Iris pigment epithelial cell (primary cell): ENCODE results near the genes OTOG, TPH1, SAA2, MRGPRX1, MRGPRX2 and E2F8.

- RRBS, result 4% methylated on average over 3 of the region's 17 CpGs
Observed at GRCh38 chr11:17405085-17406259, 17.0 kb upstream of the KCNJ11 start.

- RRBS, result no CpG with 5 or more reads among the region's 14 CpGs
Observed at GRCh38 chr11:17414073-17414676, 25.7 kb upstream of the KCNJ11 start.

GRCh38 chr11:17546958-17547381 lies at the start of gene OTOG:
Gene OTOG (plus strand): TSS chr11:17547259.
- RRBS, result 6% methylated on average over 4 of the region's 10 CpGs

- RRBS, result 8% methylated on average over 14 of the region's 36 CpGs
Observed at GRCh38 chr11:17695957-17696321, 23.4 kb upstream of the MYOD1 start.

- RRBS, result 0% methylated on average over 1 of the region's 52 CpGs
Observed at GRCh38 chr11:18011552-18012836, 853 bp downstream of the SERGEF start.

GRCh38 chr11:18046175-18046578 lies at the start of gene TPH1:
Gene TPH1 (minus strand): TSS chr11:18046269.
- RRBS, result 6% methylated on average over 19 of the region's 32 CpGs

GRCh38 chr11:18208783-18209319 lies 27.8 kb downstream of the SAA4 start:
- RRBS, result 27% methylated on average over 15 of the region's 30 CpGs

DNA sequence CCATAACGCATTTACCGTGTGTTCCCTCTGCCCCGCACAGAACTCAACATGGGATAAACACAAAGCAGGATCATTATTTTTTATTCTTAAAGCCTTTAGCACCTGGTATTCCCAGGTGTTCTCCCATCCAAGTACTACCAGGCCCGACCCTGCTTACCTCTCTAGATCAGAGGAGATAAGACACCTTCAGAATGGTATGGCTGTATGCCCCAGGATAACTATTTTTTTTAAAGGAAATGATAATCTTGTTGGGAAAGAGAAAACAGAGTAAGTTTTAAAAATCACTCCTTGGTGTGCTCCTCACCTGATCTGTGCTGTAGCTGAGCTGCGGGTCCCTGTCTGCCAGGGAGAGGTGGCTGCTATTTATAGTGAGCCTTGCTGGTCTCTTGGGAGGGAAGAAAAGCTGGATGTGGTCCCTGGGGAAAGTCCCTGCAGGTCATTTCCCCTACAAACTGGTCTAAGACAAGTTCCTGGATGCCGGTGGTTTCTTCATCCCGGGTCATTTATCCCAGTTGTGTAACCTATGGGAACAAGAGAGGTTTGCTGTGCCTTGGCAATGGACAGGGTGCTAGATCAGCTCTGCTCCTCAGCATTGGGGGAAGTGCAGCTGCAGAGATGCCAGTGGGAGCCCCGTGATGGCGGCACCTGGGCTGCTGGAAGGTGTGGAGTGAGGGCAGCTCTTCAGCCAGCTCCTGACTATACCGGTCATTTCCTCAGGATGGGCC lies at the start of gene SAA2:
Gene SAA2, minus strand, starts transcription at position 370 of the 725 bp plus-strand sequence.
- RRBS, result no CpG with 5 or more reads among the region's 10 CpGs

GRCh38 chr11:18309615-18310190 lies 12.2 kb downstream of the HPS5 start:
- RRBS, result no CpG with 5 or more reads among the region's 8 CpGs

DNA sequence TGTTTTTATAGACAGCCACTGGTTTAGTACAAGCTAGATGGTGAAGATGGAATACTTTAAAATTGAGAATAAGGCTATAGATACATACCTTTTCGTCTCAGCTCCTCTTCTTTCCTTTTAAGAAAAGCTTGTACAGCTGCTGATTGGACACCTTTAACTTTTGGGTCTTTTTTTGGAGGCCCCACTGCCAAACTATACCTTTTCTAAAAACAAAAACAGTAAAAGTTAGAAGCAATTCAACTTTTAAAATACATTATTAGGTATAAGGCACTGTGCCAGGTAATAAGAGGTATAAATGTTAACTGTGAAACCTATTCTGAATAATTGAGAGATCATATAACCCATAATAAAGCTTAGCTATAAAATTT lies 17.2 kb downstream of the MISFA start:
- RRBS, result no CpG with 5 or more reads among the region's 1 CpG

DNA sequence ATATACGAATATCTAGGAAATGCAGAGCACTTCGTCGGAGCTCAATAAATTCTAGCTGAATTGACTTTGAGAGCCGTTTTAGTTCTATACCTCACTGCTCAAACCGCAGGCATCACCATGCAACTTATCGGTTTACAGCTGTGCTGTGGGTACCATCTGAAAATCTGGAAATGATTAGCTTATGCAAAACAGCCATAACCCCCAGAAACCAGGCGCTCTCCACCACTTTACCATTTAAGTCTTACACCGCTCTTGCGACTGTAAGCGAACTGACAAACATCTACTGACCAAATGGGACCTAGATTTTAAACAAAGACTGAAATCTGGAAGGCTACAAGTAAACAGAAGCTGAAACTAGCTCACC lies 925 bp downstream of the SPTY2D1 start:
- RRBS, result no CpG with 5 or more reads among the region's 10 CpGs

GRCh38 chr11:18699563-18700428 lies 1.2 kb downstream of the TMEM86A start:
- RRBS, result no CpG with 5 or more reads among the region's 7 CpGs

DNA sequence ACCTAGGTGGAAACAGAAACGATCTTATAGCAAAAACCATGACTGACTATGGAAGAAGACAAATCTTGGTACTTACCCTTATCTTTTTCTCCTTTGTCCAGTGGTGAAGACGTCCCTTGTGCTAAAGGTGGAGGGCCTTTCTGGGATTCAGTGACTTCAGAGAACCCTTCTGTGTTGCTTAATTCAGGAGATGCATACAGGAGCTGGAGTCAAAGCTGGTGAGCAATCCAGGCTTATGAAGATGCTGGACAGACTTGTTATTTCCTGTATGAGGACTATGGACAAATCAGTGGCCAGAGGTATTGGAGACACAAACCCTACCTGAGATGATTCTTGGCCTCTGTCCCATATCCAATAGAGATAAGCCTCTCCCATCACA lies at the start of gene MRGPRX1:
Gene MRGPRX1, minus strand, starts transcription at position 211 of the 379 bp plus-strand sequence.
- RRBS, result no CpG with 5 or more reads among the region's 2 CpGs

- RRBS, result no CpG with 5 or more reads among the region's 4 CpGs
Observed at GRCh38 chr11:19060442-19060927, at the start of gene MRGPRX2. Gene MRGPRX2 (minus strand): TSS chr11:19060717.

GRCh38 chr11:19116822-19117046 lies 234 bp upstream of the ZDHHC13 start:
- RRBS, result 3% methylated on average over 3 of the region's 12 CpGs

DNA sequence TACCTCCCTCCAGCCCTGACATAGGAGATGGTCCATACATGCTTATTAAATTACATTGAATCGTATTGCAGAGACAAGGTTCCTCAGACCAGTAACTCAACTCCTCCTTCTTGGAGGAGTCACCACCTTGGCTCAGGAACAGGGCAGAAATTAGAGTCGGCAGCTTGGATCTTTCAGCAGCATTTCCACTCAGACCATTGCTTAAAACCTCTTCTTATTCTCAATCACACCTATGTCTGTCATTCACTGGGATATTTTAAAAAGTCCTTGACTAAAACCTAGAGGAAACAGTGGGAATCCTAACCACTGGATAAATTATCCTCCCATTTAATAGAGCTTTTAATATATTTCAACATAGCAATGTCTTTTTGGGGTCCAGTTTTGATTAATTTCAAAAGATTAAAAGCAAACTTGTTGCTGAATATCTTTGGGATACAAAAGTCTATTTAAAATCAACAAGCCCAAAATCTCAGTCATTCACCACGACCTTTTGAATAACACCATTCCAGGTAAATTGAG lies 835 bp downstream of the CSRP3 start:
- RRBS, result no CpG with 5 or more reads among the region's 3 CpGs

- RRBS, result 2% methylated on average over 61 of the region's 72 CpGs
Observed at GRCh38 chr11:19240781-19241457, at the start of gene E2F8. Gene E2F8 (minus strand): TSS chr11:19240945.

DNA sequence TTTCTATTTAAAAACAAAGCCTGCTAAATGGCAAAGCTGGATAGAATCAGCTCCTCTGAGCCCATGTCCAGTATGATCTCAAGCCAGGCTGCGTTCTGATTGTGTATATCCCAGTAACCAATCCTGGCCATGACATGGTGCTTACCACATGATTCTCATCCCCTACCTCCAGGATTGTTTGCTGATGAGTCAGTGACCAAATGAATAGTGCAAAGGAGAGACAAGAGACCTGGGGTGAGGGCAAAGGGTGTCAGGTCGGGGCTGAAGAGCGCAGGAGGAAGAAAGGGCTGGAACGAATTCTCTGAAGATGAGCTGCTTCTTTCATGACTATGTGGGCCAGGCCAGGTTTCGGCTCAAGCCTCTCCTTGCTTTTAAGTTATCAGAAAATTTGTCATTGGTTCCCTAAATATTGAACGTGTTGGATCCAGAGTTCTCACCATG lies 36.7 kb upstream of the E2F8 start:
- RRBS, result no CpG with 5 or more reads among the region's 6 CpGs

DNA sequence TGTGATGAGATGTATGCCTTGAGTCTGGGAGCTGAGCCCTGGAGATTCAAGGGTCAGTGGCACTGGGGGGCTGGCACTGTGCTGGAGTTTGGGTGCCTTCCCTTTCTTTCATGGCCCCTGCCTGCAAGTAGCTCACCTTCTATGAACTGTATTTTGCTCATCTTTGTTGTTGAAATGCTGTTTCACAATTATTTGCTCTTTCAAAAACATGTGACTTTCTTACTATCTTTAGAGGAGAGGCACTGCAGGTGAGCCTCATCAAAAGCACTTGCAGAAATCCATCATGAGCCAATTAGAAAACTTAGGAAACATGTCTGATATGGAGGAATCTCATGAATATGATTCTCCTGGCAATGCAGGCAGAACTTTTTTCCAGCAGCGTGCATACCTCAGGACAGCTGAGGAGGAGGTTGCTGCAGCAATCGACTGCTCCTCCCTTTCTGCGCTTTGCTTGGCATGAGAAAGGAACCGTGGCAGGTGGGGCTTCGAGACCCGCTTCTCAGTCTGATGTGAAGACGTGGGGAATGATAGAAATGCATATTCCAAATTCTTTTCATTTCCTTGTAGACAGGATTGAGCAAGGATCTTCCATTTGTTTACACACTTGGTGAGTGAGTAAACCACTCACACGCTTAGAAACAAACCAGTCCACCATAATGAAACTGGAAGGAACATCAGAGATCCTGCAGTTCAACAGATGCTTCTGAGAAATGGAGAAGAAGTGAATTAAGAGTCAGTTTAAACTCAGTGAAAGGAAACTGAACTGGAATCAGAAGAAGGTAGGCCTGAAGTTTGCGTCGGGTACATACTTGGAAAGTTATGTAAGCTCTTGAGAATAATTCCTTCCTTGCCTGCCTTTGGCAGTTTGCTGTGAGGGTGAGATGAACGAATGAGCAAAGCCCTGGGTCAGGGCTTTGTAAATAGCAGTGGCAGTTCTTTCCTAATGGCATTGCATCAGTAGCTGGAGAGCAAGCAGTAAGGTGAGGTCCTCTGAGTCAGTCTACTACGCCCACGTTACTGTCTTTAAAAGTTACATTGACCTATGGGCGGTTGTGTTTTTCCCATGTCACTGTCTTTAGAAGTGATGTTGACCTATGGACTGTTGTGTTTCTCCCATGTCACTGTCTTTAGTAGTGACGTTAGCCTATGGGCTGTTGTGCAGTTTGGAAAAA lies 178.7 kb upstream of the E2F8 start:
- RRBS, result no CpG with 5 or more reads among the region's 15 CpGs

DNA sequence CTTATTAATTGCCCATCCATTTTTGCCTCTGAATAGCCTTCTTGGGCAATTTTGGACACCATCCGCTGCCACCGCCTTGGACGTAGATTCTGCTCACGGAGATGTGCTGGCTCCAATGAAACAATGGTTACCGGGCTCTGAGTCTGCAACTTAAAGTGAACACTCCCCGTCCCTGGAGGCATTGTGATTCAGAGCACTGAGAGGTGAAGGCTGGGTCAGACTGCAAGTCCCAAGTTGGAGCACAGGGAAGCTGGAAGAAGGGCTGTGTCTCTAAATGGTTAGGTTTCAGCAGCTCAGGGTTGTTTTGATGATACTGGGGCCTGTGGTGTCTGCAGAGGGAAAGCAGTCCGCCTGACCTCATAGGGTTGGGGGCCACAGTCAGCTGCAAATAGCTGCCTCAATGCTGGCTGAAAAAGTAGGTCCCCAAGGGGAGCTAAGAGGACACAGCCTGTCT lies 213.2 kb upstream of the E2F8 start:
- RRBS, result no CpG with 5 or more reads among the region's 7 CpGs